NT2/D1 (cell line): ENCODE measurements around the genes ZDHHC22, ADCK1, DIO2, SEL1L and FLRT2.

DNA sequence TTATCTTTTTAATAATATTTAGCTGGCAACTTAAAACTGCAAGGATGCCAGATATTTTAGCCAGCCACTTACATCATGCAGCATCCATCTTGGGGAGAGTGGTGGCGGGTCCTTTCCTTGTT, 12.3 kb upstream of the IRF2BPL start:
- RRBS, 2 experiments: no CpG with 5 or more reads among the region's 1 CpG

- RRBS, 2 experiments: no CpG with 5 or more reads among the region's 1 CpG
Observed at GRCh38 chr14:77086312-77086784, 11.7 kb upstream of the CIPC start.

DNA sequence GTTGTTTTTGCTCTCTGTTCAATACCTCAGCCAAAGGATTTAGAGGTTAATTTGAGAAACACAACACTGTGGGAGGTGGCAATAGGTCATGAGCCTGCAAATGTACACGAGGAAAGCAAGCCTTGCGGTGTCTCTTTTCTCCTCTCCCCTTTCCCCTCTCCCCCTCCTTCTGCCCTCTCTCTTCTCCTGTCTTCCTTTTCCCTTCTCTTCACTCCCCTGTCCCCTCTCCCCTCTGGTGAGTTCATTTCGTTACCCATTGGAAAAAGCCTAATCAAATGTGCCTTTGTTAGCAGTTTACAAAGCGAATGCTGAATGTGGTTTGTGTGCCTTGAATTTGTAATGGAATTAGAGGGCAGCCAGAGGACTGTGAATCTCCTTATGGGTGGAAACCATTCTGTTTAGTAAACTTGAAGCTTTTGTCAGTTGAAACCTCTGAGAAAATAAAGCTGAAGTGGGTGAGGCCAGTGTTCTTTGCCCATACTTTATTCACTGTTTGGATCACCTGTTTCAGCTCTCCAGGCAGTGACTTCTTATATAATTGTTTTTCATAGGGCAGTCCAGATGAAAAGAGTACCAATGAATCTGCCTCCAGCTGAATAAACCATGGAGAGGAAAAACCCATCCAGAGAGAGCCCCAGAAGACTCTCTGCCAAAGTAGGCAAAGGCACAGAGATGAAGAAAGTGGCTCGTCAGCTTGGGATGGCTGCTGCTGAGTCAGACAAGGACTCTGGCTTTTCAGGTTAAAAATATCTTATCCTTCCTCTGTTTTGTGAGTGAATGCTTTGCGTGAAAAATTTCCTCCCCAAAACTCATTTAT, 7.3 kb downstream of the CIPC start:
- RRBS, 2 experiments: no CpG with 5 or more reads among the region's 6 CpGs

GRCh38 chr14:77140761-77141867, at the start of gene ZDHHC22:
Gene ZDHHC22, minus strand, starts transcription at chr14:77141791.
- RRBS, 2 experiments: under 1 to 2% methylated on average over 34 to 47 of the region's 112 CpGs

GRCh38 chr14:77324172-77324773, 3.4 kb downstream of the GSTZ1 start:
- RRBS, 2 experiments: no CpG with 5 or more reads among the region's 7 CpGs

- RRBS, 2 experiments: no CpG with 5 or more reads among the region's 4 CpGs
Observed at GRCh38 chr14:77451169-77451424, 6.3 kb downstream of the VIPAS39 start.

- RRBS, 2 experiments: no CpG with 5 or more reads among the region's 2 CpGs
Observed at GRCh38 chr14:77717321-77717932, 9.5 kb downstream of the SLIRP start.

DNA sequence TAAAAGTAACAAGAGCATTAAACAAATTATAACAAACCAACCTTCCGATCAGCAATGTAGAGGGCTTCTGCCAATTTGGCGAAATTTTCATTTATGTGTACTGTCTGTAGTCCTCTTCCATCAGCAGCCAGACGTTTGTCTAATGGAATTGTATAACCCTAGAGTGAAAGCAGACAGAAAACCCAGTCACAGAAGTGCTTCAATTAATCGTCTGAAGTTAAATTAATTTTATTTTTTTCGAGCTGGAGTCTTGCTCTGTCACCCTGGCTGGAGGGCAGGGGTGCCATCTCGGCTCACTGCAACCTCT, 24.5 kb downstream of the SLIRP start:
- RRBS, 2 experiments: no CpG with 5 or more reads among the region's 6 CpGs

- RRBS, 2 experiments: no CpG with 5 or more reads among the region's 2 CpGs
Observed at GRCh38 chr14:77763858-77764339, 2.9 kb upstream of the SNW1 start.

GRCh38 chr14:77799787-77800836, at the start of gene ADCK1:
Gene ADCK1, plus strand, starts transcription at chr14:77800109.
- RRBS, 2 experiments: 1% methylated on average over 28 of the region's 68 CpGs

DNA sequence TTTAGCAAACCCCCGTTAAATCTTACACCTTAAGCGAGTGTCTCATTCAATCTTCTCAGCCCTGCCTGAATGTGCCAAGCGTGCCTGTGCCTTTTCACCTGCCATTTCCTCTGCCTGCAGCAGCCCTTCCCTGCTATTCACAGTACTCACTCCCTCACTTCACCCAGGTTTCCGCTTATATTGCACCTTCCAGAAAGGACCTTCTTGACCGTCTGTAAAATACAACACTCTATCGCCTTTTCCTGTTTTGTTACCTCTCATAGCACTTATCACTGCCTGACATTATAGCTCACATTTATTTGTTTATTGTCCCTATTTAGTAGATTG, 505.8 kb downstream of the DIO2 start:
- RRBS, 2 experiments: no CpG with 5 or more reads among the region's 6 CpGs

DNA sequence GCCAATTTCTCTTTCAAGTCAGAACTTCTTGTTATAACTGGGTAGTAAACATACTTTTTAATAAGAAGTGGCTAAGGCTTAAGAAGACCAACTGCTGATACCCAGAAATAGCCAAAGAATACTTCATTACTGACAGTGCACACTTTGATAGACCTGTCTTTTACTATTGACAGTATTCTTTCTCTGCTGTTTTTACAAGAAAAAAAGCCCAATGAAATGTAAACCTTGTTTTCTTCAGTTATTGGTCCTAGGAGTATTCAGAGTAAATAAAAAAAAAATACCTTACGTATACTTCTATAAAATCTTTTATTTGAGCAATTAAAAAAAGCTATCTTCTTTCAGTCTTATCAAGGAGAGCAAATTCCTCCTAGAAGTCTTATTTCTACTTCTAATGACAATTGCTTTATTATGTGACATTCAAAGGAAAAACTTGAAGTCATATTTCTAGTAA, 452.1 kb downstream of the DIO2 start:
- RRBS, 2 experiments: no CpG with 5 or more reads among the region's 1 CpG

GRCh38 chr14:80211143-80211891, at the start of gene DIO2:
Gene DIO2, minus strand, starts transcription at chr14:80211504.
- RRBS, 2 experiments: no CpG with 5 or more reads among the region's 16 CpGs

GRCh38 chr14:80387335-80388064, 176.2 kb upstream of the DIO2 start:
- RRBS, 2 experiments: no CpG with 5 or more reads among the region's 8 CpGs

DNA sequence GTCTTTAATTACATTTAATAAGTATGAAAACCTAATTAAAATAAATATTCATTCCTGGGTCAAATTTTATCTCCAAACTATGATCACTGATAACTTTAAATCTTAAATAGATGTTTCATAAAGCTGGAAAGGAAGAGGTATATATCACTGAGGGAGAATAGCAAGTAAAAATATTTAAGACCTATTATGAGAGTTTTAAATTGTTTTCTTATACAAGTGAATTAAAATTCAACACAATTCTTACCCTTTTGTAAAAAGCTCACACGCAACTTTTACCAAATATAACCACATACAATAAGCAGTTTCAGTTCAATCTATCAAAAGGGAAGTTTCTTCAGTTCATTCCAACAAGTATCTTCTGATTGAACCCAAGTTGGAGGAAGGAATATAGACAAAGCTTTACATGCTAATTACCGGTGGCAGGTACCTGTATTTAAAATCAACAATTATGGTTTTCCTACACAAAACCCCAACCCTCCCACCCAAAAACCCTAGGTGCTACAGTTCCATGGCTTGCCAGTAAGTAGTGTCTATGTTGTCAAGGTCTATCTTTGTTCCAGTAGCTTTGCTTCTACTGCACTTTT, 41.1 kb downstream of the GTF2A1 start:
- RRBS, 2 experiments: no CpG with 5 or more reads among the region's 2 CpGs

GRCh38 chr14:81323032-81323524, 77.0 kb downstream of the STON2 start:
- RRBS, 2 experiments: no CpG with 5 or more reads among the region's 2 CpGs

GRCh38 chr14:81464355-81465229, 64.5 kb upstream of the STON2 start:
- RRBS, 2 experiments: no CpG with 5 or more reads among the region's 22 CpGs

GRCh38 chr14:81533185-81534387, at the start of gene SEL1L:
Gene SEL1L, minus strand, starts transcription at chr14:81533853.
- RRBS, 2 experiments: 0% methylated on average over 2 to 8 of the region's 60 CpGs

DNA sequence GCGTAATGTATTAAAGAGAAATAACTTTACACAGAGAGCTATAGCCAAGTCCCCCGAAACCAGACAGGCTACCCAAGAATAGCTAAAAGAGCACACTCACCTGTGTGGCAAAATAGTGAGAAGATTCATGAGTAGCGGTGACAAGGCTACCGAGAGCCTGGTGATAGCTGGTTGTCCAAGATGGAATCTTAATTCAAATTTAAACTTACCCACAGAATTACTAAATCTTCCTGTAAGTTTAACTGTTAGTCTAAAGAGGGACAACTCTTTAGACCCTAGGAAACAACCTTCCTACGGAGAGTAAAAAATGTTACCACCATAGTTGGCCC, 1358.6 kb upstream of the FLRT2 start:
- RRBS, 2 experiments: no CpG with 5 or more reads among the region's 5 CpGs

GRCh38 chr14:85529772-85530715, at the start of gene FLRT2:
Gene FLRT2, plus strand, starts transcription at chr14:85530144.
- RRBS, 2 experiments: no CpG with 5 or more reads among the region's 63 CpGs